ENCODE measurements around a stretch of chr6.

DNA sequence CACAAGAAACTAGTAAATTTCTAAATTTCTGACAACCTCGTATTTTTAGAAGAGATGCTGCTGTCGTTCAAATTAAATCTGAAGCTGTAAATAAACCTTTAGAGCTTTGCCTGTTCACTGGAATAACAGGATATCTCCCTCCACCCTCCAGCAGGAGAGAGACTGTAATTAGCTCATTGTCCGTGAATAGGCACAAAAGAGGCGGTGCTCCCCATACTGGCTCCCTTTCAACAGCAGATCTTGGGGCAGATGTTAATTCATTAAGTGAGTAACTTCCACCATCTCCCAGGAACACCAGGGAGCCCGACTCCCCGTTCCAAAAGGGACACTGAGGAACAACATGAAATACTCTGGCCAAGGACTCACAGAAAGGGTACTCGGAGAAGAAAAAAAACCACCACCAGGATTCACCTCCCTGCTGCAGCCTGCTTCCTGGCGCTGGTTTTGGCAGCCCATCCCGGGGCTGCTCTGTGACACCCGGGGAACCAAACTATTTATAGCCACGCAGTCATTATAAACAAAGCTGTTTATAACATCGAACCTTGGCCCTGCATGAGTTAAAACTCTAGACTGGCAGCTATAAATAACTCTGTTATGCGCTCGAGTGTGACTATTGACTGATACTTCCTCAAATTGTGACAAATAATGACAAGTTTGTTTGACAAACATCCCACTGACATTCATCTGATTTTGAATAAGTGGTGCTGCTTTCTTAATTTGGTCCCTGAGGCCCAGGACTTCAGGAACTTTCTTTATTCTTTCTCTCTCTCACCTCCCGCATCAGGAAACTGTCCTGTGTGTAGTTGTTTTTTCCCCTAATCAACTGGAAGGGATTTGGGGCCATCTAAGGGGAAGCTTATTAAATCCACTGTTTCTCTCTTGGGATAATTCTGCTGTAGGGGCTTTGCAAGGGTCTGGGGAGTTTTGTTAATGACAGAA is 521.5 kb downstream of the CD83 start:
- PRO-cap: no peak

GRCh38 chr6:14706179-14706921 is 539.5 kb upstream of the JARID2 start:
- PRO-cap: no peak

- PRO-cap: no peak
Observed at GRCh38 chr6:14734461-14735523, 511.1 kb upstream of the JARID2 start.

DNA sequence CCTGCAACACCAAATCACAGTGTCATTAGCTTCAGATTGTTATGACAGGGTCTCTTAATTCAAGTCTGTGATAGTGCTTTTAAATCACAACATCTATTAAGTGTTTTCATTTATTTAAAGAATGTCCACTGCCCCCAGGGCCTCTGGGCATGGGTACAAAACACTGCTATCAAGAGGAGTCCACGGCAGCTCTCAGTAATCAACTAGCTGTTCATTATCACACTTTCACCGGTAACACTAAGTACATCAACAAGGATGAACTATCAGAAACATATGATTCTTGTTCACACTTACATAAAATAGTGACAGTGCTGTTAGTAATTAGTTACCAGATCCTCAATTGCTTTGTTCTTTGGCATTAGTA is 455.8 kb upstream of the JARID2 start:
- PRO-cap: no peak

DNA sequence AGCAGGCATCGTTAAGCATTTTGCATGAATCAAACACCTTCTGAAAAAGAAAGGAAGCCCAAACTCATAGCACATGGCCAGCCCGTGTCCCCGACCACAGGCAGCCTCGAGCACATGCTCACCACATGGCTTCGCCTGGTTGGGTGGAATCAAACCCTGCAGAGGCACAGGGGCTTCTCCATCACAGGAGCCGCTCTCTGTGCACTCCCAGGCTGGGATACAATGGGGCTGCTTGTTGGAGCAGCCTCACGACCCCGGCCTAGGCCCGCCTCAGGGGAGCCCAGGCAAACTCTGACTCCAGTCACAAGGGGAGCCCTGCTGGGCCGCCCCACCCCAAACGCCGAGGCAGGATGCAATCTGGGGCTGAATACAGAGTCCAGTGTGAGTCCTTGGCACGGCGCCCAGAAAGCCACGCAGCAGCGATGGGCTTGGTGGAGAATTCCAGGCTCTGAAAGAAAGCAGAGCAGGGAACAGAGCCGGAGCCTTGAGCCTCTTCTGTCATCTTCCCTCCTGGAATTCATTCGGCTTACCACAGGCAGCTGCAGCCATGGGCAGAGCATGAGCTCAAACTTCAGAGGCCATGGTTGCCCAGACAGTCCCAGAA is 441.3 kb upstream of the JARID2 start:
- PRO-cap: no peak

- PRO-cap: no peak
Observed at GRCh38 chr6:14826356-14826686, 419.5 kb upstream of the JARID2 start.

DNA sequence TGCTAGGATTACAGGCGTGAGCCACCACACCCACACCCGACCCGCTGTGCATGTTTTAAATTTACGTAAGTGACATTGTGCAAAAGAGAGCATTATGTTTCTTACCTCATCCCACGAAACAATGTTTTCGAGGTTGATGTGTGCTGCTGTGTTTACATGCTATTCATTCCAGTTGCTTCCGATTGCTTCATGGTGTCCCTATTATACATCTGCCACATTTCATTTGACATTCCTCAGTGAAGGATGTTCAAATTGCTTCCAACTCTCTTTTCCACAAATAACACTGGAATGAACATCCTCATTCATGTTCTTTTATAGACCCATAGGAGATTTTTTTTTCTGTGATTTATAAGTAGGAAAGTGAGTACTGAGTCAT is 403.9 kb upstream of the JARID2 start:
- PRO-cap: no peak

DNA sequence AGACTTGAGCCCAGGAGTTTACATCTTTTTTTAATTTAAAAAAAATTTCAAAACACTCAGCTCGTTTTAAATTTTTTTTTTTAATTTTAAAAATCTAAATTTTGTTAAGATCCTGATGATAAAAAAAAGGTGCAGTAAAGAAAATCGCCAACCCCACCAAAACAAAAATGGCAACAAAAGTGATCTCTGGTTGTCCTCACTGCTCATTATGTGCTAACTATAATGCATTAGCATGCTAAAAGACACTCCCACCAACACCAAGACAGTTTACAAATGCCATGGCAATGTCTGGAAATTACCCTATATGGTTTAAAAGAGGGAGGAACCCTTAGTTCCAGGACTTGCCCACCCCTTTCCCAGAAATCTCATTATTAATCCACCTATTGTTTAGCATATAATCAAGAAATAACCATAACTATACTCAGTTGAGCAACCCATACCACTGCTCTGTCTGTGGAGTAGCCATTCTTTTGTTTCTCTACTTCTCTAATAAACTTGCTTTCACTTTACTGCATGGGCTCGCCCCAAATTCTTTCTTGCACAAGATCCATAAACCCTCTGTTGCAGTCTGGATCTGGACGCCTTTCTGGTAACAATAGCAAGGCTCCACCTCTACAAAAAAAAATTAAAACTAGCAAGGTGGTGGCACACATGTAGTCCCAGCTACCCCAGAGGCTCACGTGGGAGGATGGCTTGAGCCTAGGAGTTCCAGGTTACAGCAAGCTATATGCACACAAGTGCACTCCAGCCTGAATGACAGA is 278.9 kb upstream of the JARID2 start:
- PRO-cap: no peak

DNA sequence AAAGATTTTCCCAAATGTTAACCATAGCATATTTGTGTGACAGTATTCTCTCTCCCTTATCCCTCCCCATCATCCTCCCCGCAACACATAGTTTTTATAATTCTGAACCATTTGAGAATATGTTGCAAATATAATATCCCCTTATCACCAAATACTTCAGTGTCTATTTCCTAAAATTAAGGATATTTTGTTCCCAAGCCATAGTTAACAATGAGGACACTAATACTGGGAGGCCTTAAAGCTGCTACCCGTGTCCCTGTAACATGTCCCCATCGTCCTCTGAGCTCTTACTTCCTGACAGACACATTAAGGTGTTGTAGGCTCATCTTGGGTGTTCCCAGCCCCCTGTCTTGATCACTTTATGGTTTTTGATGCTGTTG is 50.6 kb downstream of the JARID2 start:
- PRO-cap: no peak

DNA sequence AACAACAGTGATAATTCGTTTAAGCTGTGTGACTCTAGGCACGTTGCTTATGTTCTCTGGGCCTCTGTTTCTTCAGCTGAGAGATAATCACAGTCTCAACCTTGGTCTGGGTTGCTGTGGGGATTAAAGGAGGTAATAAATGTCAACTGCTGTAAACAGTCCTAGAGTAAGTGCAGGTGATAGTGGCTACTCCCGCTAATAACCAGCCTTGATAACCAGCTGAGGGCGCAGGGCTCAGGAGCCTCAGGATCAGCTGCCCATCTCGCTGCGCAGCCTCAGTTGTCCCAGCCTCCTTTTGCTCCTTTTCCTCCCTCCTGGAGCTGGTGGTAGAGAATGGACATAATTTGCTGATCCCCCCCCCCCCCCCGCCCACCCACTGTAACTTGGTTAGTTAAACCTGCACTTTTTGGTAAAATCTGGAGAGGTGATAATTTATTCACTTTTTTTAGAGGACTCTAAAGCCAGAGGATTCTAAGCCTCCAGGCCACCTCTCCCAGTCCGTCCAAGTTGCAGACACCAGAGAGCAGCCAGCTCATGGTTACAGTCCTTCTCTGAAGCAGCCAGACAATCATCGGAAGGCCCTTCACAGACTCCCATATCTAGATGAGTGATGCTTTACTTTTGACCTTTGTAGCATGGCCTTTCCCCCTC is 58.2 kb downstream of the JARID2 start:
- PRO-cap: no peak

DNA sequence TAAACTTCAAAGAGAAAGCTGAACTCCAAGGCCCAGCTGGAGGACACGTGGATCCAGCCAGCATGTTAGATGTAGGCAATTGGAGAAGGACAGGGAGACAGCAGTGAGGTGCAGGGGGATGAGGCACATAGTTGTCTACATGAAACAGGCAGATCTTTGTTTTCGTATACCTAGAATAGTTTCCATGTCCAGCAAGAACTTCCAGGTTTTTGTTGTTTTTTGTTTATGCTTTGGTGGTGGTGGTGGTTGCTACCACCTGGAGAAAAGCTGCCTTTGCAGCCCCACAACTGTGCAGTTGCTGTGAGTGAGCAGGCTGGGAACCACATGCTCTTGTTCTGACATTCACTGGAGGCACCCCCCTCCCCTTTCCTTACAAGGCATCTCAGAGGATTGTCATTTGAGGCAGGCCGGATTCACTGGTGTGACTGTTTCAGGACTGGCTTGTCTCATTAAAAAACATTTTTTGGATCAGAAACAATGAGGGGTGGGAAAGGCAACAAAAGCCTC is 72.4 kb downstream of the JARID2 start:
- PRO-cap: no peak

DNA sequence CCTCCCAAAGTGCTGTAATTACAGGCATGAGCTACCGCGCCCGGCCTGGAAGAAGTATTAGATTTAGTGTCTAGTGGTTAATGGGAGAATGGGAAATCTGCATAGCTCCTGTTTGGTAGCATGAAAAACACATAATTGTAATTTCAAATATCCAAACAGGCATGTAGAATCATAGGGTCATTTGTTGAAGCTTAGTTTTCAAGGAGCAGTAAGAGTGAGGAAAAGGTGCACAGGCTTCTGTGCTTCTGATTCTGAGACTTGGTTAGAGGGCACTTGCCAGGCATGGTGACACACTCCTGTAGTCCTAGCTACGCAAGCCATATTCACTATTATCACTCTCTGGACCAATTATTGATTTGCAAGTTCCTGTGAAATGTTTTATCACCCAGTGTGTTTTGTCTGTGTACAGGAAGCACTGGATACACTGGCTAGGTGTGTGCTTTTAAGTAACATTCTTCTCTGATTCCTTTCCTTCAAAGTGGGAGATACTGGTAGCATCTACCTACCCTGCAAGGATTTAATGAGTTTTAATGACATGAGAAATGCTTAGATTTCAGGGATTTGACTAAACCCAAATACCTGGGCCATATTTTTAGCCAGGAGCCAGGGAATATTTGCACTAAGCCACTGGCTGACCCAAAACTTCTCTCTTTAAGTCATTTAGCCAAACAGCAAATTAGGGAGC is 76.3 kb downstream of the JARID2 start:
- PRO-cap: no peak

DNA sequence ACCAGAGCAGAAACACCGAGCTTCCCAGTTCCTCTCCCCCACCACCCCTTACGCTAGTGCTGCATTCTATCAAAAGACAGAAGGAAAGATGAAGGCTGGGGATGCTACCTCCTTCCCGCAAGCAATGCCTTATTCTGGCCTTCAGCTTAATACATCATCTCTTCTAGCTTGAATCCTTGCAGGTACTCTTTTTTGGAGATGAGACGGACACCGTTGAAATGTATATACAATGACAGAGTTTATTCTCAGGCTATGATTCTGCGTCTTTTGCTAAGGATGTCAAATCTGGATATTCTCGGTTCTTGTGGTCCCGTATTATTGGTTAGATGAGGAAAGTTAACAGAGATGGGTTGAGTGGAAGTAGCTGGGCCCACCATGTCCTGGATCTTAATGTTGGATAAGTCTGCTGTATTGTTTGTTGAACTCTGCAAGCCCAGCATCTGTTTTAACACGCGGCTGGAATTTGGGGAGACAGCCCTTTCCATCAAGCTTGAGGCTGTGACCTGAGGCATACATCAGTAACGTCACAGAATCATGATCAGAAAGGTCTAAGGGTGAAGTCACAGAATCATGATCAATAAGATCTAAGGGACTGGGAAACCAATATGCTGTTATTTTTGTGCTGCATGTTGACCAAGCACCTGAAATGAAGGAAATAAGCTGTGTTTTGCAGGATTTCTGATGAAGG is 103.9 kb downstream of the JARID2 start:
- PRO-cap: no peak

GRCh38 chr6:15359476-15359792 is 113.6 kb downstream of the JARID2 start:
- PRO-cap: no peak

GRCh38 chr6:15371744-15372058 is 125.8 kb downstream of the JARID2 start:
- PRO-cap: no peak

DNA sequence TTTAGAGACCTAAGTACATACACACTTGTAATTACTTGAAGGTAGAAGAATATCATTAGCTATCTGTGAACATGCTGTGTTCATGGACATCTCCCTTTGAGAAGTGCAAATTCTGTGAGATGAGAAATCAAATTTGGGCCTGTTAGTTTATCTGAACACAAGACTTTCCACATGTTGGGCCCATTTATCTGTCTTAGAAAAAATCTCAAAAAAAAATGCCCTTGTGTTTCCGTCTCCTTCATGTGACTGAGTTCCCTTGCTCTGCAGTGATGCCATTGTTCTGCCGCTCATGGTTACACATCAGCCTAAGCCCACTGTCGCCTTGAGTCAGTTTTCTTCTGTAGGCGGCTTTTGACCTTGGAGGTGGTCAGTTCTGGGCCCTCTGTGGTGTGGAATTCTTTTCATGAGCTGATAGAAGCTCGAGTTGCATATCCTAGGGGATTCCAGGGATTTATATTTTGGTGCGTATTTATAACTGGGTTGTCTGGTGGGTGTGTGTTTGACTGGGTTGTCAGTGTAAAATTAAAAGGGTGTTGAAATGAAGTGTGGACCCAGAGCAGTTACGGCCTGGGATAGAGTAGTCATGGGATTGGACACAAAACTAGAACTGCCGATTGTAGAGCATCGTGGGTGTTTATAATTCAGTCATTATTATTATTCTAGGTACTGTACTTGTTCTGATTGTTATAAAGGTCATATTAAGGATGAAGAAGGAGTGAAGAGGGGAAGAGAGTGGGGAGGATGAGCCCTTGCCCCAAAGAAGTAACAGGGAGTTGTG is 156.7 kb downstream of the JARID2 start:
- PRO-cap: no peak

- PRO-cap: no peak
Observed at GRCh38 chr6:15473404-15474293, 189.2 kb downstream of the DTNBP1 start.

- PRO-cap: no peak
Observed at GRCh38 chr6:15476737-15477511, 185.9 kb downstream of the DTNBP1 start.

GRCh38 chr6:15895731-15896119 is 232.9 kb upstream of the DTNBP1 start:
- PRO-cap: no peak

- PRO-cap: no peak
Observed at GRCh38 chr6:16205336-16206115, 32.9 kb upstream of the GMPR start.

Measured in left lobe of liver (tissue), 1 donor.